Frontal cortex (tissue), 2 donors: ENCODE results near the gene CR1L.

DNA sequence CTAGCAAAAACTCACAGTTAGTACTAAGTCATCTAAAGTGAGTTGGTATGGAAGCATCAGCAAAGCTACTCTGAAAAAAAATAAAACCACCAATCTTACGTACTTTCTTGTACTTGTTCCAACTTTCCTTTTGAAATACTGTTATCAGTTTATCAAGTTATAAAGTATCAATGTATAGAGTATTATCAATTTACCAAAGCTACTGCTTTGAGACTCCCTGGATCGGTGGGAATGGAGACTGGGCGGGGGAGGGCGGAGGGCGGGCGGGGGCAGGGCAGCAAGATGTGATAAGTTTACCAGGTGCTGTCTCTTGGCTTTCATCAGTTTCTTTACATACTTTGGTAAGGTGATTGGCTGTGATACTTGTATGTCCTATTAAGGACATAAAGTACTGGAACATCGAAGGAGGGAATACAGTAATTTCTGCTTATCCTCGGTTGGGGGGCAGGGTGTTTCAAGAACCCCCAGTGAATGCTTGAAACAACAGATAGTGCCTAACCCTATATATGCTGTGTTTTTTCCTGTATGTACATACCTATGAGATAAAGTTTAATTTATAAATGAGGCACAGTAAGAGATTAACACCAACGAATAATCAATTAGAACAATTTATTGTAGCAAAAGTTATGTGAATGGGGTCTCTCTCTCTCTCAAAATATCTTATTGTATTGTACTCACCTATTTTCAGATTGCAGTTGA lies 36.0 kb downstream of the CD55 start:
- RAMPAGE, long total RNA = no peak

DNA sequence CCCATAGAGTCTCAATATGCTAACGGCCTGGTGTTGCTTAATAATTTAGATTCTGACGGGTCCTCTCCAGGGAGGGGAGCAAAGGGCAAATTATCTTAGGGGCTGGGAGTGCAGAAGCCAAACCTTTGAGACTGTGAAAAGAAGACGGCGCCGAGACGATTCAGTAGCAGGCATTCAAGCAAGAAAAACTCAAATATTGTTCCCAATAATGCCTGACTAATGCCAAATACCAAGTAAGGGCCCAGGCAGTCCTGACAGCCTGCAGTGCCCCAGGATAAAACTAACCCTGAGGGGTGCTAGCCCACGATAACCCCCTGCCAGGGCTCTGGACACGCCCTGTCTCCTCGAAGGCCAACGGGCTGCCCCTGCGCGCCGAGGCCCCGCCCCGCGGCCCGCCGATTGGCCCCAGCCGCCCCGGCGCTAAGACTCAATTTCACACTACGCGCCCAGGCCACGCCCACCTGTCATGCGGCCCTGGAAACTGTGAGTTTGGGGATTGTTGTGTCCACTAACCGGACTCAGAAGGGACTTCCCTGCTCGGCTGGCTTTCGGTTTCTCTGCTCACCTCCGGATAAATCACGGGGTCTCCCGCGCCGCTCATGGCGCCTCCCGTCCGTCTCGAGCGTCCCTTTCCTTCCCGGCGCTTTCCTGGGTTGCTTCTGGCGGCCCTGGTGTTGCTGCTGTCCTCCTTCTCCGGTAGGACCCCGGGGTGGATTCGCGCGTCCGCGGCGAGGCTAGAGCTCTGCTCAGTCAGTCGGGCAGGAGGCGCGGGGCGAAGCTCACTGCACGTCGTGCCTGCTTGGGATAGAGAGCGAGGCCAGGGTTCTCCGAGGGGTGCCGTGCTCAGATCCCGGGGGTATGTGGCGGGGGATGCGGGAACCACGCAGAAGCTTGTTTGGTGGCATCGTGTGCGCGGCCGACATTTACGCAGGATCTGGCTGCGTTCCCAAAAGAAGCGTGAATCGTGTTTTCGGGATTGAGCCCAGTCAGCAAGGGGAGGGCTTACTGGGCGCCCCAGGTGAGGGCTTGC lies at the start of gene CR1L:
CR1L (plus strand) TSS at position 499 of the 1,030 bp plus-strand sequence.
- RAMPAGE, long total RNA = no peak

DNA sequence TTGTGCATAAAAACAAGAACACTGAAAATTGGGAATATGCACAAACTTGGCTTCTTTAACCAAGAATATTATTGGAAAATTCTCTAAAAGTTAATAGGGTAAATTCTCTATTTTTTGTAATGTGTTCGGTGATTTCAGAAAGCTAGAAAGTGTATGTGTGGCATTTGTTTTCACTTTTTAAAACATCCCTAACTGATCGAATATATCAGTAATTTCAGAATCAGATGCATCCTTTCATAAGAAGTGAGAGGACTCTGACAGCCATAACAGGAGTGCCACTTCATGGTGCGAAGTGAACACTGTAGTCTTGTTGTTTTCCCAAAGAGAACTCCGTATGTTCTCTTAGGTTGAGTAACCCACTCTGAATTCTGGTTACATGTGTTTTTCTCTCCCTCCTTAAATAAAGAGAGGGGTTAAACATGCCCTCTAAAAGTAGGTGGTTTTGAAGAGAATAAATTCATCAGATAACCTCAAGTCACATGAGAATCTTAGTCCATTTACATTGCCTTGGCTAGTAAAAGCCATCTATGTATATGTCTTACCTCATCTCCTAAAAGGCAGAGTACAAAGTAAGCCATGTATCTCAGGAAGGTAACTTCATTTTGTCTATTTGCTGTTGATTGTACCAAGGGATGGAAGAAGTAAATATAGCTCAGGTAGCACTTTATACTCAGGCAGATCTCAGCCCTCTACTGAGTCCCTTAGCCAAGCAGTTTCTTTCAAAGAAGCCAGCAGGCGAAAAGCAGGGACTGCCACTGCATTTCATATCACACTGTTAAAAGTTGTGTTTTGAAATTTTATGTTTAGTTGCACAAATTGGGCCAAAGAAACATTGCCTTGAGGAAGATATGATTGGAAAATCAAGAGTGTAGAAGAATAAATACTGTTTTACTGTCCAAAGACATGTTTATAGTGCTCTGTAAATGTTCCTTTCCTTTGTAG lies 42.5 kb downstream of the CD46 start:
- RAMPAGE, long total RNA = no peak

- RAMPAGE, long total RNA = no peak
These were observed 55.0 kb downstream of the CD46 start for GRCh38 chr1:207806713-207807325.

DNA sequence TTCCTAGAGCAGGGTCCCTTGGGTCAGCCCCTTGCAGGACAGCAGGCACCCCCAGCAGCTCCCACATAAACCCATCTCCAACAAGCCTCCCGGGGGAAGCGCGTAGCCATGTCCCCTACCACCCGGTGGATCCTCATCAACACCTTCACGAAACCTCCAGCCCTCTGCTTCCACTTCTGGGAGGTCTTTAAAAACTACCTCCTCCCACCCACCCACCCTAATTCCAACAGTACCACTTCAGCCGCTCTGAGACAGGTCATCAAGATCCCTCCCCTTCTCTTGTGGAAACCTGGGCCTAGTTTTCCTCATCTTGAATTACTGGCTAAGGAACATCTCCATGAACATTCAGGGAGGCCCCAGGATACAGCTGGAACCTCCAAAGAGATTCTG lies 59.6 kb downstream of the CD46 start:
- RAMPAGE, long total RNA = no peak

- RAMPAGE, long total RNA = no peak
These were observed 60.3 kb downstream of the CD46 start for GRCh38 chr1:207811849-207812865.

GRCh38 chr1:207817654-207818896 lies 66.2 kb downstream of the CD46 start:
- RAMPAGE, long total RNA = no peak

DNA sequence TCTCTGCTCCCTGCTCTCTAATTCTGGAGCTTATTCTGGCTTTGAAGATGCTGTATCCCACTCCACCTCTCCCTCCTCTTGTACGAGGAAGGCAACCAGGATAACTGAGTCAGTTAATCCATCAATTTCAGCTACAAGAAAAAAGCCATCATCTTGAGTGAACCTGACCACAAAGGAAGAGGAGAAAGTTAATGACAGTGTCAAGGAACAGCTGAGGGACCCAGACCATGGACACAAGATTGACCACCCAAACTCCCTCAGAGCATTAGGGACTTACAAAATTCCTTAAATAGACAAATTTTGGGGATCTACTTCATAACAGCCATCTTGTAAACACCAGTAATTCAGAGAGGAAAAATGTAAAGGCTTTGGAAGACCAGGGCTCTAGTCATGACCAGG lies 67.9 kb downstream of the CD46 start:
- RAMPAGE, long total RNA = no peak

- RAMPAGE, long total RNA = no peak
These were observed 73.9 kb downstream of the CD46 start for GRCh38 chr1:207825679-207826290.

DNA sequence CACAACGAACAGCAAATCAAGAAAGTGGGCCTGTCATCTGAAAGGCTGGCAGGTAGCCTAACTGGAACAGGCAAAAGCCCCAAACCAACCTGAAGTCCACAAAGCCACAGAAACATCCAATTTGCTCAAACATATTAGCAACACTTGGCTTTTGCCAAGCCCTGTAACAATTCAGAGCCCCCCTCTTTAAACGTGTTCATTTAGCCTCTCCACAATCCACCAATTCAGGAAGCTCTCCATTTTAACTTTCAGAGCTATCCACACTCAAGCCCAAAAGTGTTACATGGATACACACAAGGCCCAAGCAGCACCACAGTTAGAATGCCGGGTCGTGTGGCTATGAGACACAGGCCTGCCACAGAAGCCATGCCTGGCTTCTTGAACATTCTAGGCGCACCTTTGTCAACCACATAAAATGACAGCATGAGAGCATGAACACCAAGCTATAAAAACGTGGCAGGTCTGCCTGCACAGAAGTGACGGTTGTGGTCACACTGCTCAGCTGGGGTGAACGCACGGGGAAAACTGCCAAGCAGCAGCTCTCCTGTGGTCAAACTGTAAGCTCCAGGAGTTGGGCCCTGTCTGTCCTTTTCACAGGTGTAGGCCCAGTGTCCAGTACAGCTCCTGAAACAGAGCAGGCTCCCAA lies 49.3 kb downstream of the CD34 start:
- RAMPAGE, long total RNA = no peak

DNA sequence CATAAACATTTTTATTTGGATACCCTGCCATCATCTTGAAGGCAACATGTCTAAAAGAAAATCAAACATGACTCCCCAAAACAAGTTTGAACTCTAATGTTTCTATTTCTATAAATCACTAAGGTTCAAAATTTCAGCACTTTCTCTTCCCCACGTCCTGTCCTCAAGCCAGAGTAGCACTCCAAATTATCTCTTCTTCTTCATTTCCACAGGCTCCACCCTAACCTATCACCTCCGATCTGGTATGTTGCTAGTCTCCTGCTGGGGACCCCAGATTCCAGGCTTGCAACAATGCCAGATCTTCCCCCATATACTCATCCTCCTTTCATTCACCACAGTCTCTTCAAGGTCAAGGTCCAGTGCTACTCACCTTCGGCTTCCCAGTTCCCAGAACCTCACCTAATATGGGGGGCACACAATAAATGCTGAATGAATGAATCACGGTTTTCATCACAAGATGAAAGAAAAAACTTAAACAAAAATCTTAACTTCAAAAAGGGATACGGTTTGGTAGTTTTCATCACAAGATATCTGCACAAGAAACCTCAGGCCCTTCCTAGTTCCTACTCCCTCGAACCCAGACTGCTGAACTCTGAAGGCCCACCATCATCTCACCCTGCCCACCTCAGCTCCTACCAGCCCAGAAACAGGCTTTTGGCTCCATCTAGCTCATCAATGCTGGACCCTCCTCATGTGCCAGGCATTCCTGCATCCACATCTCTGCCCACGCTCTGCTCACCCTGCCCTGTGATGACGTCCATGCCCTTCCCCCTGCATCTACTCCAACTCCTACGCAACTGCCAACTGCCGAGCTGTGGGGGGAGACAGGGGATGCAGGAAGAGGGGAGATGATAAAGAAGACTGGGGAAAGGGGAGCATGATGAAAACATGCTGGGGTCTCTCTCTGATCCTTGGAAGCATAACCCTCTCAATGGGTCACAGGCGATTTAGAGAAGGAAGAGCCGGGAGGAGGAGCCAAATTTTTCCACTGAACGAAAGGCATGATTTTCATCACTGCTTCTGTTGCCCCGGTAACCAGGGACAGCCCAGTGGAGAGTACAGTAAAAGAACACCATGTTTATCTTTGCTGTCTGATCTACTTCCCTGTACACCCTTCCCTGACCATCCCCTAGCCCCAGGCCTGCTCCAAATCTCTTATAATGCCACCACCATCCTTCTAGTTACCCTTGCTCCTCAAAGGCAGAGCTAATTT lies 44.6 kb downstream of the CD34 start:
- RAMPAGE, long total RNA = no peak

DNA sequence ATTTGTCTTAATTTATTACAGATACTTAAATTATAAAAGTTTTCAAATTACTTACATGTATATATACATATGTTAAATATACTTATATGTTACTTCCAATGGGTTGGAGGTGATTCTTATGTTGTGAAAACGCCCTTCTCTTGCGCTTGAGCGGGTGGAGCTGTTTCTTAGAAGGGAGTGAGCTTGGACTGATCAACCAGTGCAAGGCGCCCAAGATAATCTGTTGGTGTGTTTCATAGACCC lies 6.0 kb upstream of the CD34 start:
- RAMPAGE, long total RNA = no peak

DNA sequence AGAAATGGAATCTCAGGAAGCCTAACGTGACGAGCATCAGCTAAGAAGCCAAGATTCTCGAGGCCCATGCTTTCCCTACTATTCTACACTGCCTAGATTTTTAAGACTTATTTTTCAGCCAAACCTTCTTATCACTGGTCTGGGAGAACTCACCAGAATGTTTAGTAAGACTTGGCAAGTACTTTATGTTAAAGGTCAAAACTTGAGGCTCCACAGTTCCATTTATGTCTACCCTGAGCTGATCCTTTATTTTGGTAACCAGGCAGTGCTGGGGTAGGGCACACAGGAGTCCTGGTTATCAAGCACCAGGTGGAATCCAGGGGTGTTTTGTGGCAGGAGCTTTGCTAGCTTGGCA lies 16.8 kb downstream of the PLXNA2 start:
- RAMPAGE, long total RNA = no peak

DNA sequence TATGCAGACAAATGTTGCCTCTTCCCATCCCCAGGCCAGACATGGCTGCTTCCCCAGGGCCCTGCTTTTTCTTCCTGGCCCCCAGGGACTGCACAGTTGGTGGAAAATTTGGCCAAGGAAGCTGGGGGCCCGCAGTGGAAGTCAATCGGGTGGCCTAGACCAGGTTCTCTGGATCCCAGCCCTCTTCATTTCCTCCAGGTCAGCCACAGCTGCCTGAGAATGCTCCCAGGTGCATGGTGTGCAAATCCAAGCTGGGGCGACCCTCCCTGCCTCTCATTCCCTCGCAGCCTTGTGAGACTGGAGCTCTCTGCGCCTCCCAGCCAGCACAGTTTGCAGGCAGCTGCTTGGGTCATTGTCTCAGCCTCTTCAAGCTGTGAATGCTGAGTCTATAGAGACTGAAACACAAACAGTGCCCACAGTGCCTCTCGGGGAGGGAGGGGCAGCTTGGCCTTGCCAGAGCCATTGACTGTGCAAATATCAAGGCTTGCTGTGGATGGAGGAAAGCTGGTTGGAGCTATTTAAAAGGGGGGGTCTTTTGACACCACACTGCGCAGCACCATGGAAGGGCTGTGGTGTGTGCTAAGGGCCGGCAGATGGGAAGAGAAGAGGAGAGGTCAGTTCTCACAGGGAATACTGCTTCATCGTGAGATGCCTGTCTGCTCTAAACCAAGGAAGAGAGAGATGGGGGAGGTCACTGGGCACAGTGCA lies 10.7 kb downstream of the PLXNA2 start:
- RAMPAGE, long total RNA = no peak

GRCh38 chr1:209383849-209384480 lies 199.5 kb upstream of the CAMK1G start:
- RAMPAGE, long total RNA = no peak

- RAMPAGE, long total RNA = no peak
These were observed 16.0 kb upstream of the CAMK1G start for GRCh38 chr1:209567454-209568047.

DNA sequence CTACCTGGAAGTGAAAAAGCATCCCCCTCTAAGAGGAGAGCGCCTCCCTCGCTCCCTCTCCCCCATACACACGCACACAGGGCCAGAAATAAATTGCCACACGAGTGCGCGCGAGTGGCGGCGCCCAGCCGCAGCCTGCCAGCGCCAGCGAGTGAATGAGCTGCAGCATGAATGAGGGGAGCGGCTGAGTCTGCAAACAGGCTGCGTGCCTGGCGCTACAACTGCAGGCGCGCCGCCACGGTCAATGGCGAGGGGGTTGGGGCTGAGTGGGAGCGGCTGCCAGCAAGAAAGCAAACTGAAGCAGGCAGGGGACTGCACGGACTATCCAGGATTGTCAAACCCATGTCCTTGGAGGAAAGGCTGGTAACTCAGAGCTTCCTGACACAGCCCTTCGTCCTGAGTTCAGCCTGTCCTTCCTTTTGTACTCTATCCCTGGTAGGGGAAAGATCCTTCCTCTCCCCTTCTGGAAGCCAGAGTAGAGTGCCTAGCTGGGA lies 2.2 kb downstream of the CAMK1G start:
- RAMPAGE, long total RNA = no peak

GRCh38 chr1:209618442-209618722 lies 33.8 kb downstream of the LAMB3 start:
- RAMPAGE, long total RNA = no peak

GRCh38 chr1:209839549-209840668 lies 12.1 kb downstream of the UTP25 start:
- RAMPAGE, long total RNA = no peak

DNA sequence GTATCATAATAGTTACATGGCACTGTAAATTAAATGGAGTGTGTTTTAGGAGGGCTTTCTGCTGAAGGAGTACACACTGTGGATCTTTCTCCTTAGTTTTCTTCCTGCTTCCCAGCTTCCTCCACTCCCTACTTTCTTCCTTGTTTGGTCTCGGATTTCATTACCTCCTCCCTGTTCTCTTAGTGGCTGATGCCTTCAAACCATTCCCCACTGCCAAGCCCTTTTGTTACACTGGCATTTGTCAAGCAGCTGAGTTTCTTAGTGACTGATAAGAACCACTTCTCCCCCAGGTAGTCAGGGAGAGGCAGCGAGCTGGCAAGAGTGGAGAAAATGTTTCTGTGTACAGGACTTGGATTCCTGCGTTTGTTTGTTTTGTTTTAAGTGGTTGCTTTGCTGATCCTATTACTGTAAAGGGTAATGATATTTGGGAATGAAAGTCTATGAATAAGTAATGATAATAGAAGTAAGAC lies 10.3 kb upstream of the SERTAD4 start:
- RAMPAGE, long total RNA = no peak